HT-29 (cell line): ENCODE measurements around the gene GPAM.

DNA sequence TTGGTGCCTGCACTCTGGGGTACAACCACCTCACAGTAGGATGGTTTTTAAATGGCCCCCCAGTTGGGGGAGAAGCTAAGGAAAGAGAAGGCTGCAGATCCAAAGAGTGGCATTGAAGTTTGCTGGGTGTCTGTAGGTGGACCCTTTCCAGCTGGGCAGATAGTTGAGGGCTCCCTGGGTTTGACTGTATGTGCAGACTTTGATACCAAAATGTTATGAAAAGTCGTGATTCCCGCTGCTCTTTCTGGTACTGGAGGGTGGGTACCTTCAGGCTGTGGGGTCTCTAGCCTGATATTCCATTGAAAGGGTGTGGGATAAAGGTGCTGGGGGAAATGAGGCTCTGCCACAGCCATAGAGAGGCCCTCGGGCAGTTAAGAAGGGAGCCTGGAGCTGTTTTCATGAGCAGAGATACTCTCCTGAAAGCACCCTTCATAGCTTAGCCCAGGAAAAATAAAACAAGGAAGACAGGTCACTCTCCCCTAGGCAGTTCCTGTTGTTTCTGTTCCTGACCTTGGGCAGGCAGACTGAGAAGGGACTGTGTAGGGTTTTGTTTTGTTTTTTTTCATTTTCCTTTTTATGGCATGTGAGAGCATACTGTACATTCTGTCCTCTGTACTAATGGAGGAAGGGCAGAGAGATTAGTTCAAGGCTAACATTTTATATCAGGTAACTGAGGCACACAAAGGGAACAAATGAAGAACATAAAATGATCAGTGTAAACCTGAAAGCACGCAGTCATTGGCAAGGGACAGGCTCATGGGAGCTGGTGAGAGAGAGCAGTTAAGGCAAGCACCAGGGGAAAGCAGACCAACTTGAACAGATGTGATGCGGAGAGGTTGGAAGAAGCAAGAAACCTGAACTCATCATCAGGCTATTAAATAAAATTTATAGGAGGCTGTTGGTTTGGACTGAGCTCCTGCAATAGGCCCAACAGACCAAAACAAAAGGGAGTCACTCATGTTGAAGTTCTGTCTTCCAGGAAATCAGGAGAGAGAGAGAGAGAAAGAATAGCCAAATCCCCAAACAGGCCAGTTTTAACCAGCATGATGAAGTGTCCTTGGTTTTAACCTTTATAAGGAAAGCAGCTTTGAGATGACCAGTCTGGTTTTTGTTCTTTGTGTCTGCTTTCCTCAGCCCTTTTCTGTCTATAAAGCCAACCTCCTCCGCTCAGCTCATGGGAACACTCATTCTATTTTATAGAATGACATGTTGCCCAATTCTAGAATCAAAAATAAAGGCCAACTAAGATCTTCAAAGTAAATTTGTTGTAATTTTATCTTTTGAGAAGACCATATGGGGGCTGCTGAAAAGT, 34.3 kb upstream of the PDCD4 start:
- RAMPAGE, long total RNA, result no peak

GRCh38 chr10:112183456-112184309, at the start of gene GPAM:
TSS of gene GPAM (minus strand) at chr10:112183765.
- RAMPAGE, long total RNA, result no peak

DNA sequence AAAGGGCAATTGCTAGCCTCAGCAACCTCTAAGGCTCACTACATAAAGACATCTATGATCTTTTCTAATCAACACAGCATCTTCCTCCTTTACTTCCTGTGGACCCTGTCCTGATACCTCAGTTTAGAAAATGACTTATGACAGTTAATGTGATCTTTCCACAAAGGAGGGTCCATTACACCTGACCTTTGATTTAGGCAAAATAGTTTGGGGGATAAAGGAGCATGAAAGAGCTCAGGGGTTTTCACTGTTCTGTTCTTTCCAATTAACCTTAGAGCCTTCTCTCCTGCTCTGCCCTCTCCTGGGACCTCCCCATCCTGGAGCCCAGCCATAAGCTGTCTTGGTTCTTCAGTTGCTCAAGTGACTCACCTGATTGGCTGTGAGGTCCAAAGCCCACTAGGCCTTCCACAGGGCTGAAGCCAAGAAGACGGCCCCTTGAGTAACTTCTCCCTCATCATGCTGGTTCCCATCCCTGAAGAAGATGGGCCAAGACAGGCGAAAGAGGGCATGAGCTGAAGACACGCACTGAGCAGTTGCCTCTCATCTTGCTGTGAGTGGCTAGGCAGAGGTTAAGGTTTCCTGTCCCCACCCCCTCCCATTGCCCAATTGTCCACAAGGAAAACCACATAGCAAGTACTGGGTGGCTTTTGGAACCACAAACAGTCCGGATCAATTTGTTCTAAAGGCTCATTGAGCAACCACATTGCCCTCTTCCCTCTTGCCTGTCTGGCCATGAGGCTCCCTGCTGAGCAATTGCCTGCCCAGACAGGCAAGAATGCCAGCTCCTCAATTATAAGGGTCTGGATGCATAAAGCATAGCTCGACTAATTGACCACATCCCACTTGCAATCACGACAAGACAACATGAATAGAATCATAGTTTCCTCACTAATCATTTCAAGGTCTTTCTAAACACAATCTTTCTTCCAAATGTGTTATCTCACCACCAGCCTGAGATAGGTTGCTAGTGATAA, 43.8 kb upstream of the GPAM start:
- RAMPAGE, long total RNA, result no peak

- RAMPAGE, long total RNA, result no peak
These were observed 13.9 kb downstream of the TECTB start for GRCh38 chr10:112296979-112297548.

DNA sequence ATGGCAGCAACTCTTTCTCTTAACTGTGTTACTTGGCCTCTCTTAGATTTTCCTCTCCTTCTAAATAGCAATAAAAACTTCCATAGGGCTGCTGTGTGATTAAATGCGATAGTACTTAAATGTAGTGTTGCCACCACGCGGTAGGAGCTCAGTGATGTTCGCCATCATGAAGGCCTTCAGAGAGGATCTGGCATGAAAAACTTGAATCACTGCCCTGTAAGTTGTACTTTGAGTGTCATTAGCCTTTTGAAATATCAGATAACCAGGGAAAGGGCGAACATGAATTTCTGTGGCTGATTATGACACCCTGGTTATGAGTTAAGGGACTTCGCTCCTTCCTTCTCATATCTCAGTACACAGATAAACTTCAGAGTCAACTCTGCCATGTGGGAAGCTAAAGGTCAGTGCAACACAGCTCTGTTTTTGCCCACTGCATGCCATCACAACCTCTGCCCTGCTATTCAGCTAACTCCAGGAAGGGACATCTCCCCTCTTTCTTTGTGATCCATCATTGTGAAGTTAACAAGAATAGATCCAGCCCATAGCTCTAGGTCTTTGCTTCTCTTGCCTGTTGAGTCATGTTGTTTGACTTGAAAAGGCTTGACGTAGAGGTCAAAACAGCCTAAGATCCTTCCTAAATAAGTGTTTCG, 8.9 kb upstream of the ACSL5 start:
- RAMPAGE, long total RNA, result no peak

DNA sequence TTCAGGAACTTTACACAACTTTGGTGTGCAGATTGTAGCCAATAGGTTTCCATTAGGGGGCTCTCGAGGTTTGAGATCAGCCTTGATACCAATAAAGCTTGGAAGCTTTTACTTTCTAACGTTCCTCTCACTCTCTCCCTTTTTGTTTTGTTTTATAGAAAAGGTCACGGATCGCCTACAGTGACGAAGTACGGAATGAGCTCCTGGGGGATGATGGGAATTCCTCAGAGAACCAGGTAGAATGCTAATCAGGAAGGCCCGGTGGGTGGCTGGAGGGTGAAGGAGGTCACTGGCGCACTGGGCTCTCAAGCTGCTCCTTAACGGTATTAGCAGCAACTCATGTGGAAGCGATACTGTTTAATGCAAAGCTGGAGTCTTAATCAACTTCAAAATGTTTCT, 79.9 kb downstream of the VTI1A start:
- RAMPAGE, long total RNA, result no peak

DNA sequence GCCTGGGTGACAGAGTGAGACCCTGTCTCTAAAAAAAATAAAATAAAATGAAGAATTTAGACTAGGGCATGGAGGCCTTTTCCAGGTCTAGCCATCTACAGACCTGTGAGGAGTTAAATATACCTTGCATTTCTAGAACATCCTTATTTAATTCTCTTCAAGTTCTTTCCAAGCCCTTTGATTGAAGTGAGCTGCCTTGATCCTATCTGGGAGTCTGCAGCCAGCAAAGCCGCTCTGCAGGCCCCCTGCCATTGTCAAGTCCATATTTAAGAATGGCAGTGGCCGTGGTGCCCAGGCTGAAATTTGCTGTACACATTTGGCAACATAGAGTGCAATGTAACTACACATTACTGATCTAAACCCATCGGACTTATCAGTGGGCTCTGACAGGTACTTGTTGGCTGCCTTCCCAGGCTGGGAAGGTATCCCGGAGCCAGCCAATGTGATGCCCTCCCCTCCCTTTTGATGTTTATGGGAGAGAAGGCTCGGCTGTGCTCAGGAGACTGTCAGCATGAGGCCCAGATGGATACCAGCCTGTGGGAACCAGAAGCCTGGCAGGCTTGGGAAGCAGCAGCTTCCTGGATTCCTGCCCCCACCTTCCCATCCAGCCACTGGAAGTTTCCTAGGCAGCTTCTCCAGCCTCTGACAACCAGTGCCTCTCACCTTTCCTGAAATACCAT, 146.2 kb upstream of the TCF7L2 start:
- RAMPAGE, long total RNA, result no peak

DNA sequence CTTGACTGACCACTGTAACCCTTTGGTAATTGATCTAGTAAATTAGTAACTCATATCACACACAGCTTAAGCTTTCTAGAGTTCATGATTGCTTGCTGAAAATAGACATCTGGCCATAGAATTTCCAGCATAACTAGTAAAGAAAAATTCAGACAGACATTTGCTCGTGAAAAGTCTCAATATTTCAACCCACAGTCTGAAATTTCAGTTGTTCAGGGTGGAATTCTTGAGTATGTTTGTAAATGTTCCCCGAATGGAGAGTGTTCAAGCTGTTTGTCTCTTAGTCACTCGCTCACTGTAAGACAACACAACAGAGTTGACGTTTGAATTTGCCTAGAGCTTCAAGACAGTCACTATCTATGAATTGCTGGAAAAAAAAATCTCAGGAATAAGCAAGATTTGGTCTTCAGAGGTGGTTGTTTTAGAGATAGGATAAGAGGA, 34.0 kb upstream of the TCF7L2 start:
- RAMPAGE, long total RNA, result no peak

DNA sequence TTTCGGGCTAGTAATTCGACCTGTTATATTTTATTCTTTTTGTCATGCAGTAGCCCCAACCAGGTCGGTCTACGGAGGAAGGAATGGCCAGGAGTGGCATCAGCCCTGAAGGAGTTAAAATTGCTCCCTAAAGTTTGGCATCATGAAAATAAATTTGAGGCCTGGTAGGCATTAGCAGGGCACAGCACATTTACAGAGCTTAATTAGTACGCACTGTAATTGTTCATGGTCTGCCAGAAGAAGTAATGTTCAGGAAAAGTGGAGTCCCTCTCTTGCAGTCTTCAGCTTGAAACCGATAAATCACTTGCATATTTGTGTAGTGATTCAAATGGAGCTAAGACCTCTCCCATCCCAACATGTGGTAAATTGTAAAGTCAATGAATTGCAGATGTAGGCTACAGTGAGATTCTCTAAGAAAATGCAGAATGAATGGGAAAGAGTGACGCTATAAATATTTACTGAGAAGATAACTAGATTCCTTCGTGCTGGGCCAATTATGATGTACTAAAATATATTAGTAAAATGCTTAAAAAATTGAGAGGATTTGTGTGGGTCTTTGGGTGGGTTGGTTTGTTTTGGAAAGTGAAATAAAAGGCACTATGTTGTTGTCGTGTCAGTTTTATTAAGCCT, 8.2 kb downstream of the TCF7L2 start:
- RAMPAGE, long total RNA, result no peak

DNA sequence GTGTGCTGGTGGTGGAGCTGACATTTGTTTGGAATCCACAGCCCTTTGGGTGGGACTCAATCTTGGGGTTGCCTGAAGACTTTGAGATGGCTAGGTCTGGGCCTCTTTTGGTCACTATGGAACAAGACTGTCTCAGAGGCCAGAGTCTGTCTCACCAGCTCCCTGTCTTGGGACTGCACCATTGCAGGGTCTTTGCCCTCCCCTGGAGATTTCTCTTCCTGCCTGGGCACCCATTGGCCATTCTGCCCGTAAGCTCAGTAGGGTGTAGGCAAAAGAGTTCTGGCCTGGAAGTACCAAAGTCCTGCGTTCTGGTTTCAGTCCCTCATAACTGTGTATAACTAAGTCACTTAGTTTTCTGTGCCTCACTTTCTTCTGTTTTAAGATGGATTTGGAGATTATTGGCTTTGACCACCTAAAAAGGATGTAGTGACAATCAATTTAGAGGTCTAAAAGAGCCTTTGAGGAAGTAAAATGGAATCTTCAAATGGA, 80.8 kb downstream of the TCF7L2 start:
- RAMPAGE, long total RNA, result no peak

DNA sequence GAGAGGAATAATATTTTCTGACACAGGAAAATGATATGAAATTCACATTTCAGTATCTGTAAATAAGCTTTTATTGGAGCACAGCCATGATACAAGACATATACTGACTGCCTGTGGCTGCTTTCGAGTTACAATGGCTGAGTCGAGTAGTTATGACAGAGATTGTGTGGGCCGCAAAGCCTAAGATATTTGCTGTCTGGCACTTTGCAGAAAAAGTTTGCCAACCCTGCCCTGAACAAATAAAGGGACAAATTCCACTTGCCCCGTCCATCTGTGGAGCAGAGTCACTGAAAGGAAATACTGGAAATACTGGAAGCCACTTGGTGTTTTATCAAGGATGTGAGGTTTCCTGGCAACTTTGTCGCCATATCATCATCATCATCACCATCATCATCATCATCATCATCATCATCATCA, 85.7 kb downstream of the TCF7L2 start:
- RAMPAGE, long total RNA, result no peak

DNA sequence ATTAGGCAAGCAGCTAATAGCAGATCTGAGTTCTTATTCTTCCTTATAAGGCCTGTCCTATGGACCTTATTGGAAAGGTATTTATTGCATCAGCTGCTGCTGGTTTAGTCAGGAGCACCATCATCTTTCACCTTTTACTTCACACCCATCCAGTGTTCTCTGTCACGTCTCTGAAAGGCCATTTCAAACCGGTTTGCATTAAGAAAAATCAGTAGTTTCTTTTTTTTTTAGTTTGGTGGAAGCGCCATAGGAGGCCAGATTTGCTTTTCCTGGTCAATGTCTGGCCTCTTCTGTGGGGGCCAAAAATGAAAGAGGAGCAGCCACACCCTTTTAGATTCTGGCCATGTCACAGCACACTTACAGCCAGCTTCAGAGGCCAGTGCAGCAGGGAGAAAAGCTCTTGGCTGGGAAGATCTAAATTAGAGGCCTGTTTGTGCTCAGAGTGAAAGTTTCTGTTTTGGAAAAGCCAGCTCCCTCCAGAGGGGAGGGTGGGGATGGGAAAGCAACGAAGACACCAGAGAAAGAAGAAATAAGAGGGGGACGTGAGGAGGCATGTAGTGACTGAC, 146.4 kb downstream of the TCF7L2 start:
- RAMPAGE, long total RNA, result no peak

- RAMPAGE, long total RNA, result no peak
These were observed 156.9 kb downstream of the TCF7L2 start for GRCh38 chr10:113106891-113107407.

DNA sequence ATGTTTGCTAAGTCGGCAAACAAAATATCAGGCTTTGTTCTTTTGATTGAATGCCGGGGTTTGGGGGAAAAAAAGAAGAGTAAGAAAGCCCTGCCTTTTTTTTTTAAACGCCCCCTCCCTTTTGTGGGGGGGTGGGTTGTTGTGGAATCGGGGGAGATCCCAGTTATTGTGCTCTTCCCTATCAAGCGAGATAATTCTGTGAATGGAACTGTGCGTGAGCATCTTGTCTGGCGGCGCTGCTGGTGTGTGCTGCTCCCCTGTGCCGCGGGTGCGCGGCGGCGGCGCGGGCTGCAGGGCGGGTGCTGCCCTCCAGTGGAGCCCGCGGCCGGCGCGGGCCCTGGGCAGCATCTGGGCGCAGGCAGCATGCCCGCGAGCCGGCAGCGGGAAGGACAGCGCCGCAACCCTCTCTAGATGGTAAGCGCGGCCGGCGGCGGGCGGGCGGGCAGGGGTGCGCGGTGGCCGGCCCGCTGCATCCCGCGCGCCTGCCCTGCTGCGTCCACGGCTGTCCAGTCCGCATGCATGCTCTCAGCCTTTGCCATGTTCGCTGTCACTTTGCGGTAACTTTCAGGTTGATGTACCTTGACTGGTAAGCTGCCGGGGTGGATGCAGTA, 176.5 kb downstream of the TCF7L2 start:
- RAMPAGE, long total RNA, result no peak

GRCh38 chr10:113128663-113129704, 178.9 kb downstream of the TCF7L2 start:
- RAMPAGE, long total RNA, result no peak

DNA sequence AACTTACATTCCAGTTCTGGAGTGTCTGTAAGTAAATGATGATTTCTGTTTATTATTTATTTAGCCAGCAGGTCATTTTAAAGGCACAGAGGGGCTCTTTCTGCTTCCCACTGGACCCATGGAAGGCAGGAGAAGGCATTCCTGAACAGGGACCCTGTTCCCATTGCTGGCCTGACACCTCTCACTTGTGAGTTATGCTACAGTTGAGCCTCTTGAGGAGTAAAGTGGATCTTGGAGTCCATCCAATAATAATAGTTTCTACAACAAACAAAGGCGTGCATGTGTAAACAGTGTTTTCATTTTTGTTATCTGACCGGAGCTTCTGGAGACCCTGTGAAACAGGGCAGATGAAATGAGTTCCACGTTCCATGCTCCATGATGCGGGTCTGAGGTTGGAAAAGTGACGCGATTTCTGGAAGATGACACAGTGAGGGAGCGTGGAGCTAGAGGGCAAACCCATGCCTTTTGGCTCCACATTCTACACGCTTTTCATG, 127.3 kb upstream of the HABP2 start:
- RAMPAGE, long total RNA, result no peak

- RAMPAGE, long total RNA, result no peak
These were observed 85.0 kb upstream of the ADRB1 start for GRCh38 chr10:113958431-113959219.

DNA sequence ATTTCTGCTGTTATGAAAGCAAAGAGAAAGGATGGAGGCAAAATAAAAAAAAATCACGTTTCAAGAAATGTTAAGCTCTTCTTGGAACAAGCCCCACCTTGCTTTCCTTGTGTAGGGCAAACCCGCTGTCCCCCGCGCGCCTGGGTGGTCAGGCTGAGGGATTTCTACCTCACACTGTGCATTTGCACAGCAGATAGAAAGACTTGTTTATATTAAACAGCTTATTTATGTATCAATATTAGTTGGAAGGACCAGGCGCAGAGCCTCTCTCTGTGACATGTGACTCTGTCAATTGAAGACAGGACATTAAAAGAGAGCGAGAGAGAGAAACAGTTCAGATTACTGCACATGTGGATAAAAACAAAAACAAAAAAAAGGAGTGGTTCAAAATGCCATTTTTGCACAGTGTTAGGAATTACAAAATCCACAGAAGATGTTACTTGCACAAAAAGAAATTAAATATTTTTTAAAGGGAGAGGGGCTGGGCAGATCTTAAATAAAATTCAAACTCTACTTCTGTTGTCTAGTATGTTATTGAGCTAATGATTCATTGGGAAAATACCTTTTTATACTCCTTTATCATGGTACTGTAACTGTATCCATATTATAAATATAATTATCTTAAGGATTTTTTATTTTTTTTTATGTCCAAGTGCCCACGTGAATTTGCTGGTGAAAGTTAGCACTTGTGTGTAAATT, 2.6 kb downstream of the ADRB1 start:
- RAMPAGE, long total RNA, result no peak

GRCh38 chr10:114046805-114047405, 3.2 kb downstream of the ADRB1 start:
- RAMPAGE, long total RNA, result no peak

DNA sequence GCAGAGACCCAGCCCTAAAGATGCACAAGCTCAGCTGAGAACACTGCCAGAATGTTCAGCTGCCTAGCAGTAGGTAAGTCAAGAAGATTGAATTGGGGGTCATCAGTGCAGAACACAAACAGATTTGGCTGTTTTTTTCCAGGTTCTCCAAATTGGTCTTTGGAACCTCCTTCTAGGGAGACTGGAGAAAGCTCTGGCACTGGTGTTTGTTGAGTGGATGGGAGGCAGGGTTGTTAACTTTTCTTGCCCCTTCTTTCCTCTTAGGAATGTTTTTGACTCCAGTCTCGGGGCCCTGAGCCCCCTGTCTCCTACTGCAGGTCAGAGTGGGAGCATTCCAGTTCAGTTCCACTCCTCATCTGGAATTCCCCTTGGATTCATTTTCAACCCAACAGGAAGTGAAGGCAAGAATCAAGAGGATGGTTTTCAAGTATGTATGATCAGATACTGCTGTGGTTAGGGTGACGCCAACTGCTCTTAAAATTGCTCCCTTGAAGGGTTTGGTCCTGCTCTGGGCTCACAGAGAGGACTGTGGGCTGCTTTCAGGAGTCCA, 21.9 kb downstream of the VWA2 start:
- RAMPAGE, long total RNA, result no peak